ENCODE results near the gene BCCIP.

DNA sequence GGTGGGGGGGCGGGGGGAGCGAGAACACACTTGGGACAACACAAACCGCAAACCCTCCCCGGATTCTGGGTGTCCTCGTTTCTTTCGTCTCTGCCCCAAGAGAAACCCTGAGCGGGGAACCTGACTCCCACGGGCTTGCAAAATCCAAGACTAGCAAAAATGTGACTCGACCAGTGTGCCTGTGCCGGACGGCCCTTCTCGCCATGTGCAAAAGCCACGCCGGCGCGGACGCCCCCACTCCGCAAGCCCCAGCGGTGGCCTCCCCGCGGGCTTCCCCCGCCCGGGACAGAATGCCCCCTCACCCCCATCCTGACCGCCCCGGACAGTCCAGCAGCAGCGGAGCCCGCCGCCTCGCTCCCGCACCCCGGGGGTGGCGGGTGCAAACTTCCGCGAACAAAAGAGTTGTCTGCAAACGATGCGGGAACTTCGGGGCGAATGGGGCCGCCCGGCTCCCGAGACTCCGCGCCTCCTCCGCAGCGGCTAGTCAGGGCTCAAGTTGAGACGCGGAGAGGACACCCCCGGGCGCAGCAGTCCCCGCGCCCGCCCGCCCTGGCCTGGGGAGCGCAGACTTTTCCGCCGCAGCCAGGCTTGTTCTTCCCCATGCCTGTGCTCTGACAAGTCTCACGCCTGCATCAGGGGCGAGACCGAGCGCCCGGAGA, 899 bp downstream of the FAM53B start:
- PRO-cap = bidirectional peak, plus-strand start at position 325 of the sequence, minus-strand start at position 83 of the sequence; unidirectional peak, plus-strand start at position 411 of the sequence; bidirectional peak, plus-strand start at position 499 of the sequence, minus-strand start at position 465 of the sequence; bidirectional peak, plus-strand start outside the sequence, minus-strand start at position 575 of the sequence

GRCh38 chr10:124830302-124830861, 28.8 kb downstream of the ABRAXAS2 start:
- PRO-cap = no peak

- PRO-cap = no peak
Measured at GRCh38 chr10:124849005-124849529, 47.4 kb downstream of the ABRAXAS2 start.

- PRO-cap = no peak
Measured at GRCh38 chr10:124911552-124912185, 30.3 kb upstream of the ZRANB1 start.

DNA sequence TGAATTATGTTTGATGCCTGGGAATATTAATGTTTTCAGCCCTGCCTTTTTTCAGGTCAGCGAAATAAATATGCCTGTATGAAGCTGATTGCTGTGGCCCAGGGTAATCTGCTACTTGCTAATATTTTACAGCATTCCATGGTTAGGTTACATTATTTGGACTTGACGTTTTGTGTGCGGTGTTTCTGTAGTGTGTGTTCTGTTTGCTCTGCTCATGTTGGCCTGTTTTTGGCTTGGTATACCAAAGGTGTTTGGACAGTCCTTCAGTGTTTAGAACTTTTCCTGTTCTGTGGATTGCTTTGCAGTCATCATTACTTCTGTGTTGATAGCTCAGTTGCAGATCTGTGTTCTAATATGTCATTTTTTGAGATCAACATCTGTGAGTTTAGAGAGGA, 11.5 kb downstream of the ZRANB1 start:
- PRO-cap = no peak

DNA sequence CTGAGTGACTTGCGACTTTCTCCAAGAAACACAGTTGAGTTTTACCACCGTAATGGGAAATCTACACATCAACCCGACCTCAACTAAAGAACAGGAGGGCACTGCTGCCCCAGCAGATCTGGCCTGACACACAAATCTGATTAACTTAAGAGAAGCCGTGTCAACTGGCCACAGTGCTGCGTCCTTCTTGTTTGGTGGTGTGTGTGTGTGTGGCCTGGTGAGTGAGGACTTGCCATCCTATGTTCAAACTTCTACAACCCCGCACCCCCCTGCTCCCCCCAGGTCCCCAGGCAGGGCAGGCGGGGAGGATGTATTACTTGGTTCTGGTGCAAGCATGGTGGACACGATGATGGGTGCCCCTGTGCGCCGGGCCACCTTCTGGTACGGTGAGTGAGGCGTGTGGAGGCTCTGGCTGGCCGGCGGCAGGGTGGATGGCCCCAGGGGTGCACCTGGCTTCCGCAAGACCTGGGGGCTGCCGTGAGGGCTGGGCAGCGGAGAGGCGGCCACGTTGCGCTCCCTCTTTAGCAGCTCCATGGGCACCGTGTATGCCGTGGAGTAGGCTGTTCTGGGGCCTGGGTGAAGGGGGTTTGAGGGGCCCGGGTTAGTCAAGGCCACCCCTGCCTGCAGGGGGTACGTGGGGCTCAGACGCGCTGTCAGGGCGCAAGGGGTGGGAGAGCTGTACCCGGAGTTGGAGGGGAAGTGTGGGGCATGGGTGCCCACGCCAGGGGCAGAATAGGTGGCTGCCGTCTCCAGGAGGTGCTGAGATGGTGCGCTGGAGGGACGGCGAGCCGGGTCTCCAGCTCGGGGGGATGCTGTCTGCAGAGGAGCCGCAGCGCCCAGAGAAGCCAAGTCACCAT, 1.9 kb downstream of the CTBP2 start:
- PRO-cap = no peak

GRCh38 chr10:125038501-125039046, 10.7 kb upstream of the CTBP2 start:
- PRO-cap = no peak

- PRO-cap = no peak
Measured at GRCh38 chr10:125062652-125063771, 35.1 kb upstream of the CTBP2 start.

- PRO-cap = no peak
Measured at GRCh38 chr10:125066558-125067183, 38.8 kb upstream of the CTBP2 start.

DNA sequence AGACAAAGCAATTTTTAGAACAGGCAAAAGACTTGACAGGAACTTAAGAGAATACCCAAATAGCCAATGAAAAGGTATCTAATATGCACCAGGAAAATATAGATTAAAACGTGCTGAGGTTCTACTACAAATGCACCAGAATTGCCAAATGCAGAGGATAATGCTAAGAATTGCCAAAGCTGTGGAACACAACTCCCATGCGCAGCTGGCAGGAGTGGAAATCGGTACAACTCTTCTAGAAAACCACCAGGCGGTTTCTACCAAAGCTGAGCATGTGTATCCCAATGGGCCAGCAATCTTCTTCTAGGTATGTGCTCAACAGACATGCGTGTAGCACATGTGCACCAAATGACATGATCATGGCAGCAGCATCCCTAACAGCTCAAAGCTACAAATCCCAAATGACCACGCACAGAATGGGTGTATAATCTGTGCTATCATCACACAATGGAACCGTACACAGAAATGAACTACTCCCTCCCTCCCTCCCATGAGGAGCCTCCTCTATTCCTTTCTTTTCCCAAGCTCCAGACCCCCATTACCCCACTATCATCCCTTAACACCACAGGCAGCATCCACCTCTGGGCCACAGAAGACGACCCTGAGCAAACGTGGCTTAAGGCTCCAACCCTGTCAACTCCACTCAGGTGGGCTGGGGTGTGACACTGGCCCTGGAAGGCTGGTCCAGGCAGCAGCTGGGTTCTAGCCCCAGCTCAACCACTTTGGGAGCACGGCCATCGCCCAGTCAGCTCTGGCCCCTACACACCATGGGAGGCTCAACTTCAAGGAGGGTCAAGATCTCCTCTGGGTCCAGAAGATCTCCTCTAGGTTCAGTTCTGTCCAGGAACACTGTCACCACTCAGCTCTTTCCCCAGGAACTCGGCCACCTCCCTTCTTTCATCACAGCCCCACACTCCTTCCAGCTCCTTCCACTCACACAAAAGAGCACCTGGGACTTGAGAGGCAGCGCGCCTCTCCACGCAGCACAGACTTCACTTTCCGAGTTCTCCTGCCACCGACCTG, 48.1 kb upstream of the CTBP2 start:
- PRO-cap = no peak

DNA sequence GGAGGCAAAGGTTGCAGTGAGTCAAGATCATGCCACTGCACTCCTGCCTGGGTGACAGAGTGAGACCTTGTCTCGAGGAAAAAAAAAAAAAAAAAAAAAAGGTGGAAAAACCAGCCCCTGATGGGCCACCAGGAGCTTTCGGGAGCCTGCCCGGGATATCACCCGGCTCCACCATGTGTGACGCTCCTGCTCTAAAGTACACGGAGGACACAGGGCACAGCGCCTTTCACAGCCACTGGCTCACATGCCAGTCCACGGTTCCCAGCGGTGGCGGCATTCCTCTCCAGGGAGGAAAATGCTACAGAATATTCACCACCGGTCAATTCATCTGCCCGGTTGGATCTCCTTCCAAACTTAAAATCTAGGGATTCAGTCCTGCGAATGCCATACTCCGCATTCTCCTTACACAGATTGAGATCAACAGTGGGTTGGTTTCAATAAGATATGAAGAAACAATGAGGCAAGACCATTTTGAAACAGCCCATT, 51.2 kb upstream of the CTBP2 start:
- PRO-cap = no peak

DNA sequence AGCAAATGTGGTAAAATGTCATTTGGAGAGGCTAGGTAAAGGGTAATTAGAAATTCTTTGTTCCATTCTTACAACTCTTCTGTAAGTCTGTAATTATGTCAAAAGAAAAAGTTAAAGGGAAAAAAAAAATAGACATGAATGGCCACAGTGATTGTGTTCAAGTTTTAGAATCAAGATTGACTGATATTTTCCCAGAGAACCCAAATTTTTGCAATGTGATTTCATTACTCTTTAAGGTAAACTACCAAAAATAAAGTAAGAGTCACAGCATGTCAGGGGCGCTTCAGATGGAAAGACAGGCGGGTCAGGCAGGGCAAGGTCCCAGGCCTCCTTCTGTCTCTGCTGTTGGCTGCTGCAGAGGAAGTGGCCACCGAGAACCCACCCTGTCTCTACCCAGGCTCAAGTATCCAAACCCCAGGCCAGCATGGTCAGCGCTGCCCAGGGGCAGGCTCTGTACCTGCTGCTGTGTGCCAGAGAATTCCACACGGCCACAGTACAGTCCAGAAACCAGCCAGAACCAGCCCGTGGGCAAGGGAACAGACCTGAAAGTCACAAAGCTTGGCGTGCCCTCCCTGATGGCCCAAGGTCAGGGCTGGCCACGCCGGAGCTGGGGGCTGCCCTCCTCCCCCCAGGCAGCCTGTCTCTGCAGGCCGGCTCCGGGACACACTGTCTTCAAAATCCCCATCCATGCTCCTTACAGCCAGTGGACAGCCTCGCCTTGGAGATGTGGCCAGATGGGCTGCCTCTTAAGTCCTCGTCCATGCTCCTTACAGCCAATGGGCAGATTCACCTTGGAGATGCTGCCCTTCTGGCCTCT, 53.9 kb upstream of the CTBP2 start:
- PRO-cap = no peak

- PRO-cap = unidirectional peak, minus-strand start at chr10:125120015; unidirectional peak, minus-strand start at chr10:125120239
Measured at GRCh38 chr10:125119927-125120569, 92.2 kb upstream of the CTBP2 start.

GRCh38 chr10:125137627-125138589, 110.0 kb upstream of the CTBP2 start:
- PRO-cap = unidirectional peak, plus-strand start at chr10:125138230

DNA sequence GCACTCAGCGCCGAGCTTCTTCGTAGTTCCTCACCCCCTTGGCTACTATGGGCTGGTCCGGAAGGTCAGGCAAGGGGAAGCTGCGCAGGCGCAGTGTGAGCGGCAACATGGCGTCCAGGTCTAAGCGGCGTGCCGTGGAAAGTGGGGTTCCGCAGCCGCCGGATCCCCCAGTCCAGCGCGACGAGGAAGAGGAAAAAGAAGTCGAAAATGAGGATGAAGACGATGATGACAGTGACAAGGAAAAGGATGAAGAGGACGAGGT, at the start of gene BCCIP:
BCCIP (plus strand) TSS at position 96 of the 262 bp plus-strand sequence.
- PRO-cap = bidirectional peak, plus-strand start at position 105 of the sequence, minus-strand start outside the sequence

- PRO-cap = no peak
Measured at GRCh38 chr10:126272502-126273013, 115.7 kb downstream of the ADAM12 start.

DNA sequence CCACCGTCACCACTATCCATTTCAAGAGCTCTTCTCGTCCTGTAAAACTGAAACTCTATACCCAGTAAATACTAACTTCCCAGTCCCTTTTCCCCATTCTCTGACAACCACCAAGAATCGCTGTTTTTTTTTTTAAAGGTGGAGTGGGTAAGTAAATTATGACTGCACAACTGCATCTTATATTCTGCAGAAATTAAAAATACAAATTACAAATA, 123.1 kb upstream of the ADAM12 start:
- PRO-cap = no peak

DNA sequence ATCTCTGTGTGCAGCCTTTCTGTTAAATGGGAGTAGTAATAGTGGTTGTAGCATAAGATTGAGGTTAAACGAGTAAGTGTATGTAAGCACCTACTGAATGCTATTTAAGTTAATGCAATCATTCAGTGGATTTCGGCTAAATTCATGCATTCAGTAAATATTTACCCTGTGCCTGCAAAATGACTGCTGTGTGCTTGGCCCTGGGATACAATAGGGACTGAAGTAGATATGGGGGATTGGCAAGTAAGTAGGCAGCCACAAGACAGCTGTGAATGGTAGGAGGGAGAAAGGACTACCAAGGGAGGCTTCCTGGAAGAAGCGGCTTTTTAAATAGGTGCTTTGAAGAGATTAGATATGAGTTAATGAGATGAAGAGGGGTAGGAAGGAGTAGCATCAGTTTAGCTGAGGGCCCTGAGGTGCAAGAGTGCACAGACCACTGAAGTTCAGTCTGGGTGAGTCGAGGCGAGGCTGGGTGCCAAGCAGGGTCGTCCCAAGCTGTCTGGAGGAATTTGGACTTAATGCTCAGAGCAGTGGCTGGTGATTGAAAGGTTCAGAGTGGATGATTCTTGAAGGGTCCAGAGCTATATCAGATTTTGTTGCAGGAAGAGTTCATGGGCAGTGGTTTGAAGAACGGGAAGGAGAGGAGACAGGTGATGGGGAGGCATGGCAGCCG, 38.3 kb downstream of the DOCK1 start:
- PRO-cap = no peak

GRCh38 chr10:127889624-127890137, 3.1 kb downstream of the CLRN3 start:
- PRO-cap = no peak

DNA sequence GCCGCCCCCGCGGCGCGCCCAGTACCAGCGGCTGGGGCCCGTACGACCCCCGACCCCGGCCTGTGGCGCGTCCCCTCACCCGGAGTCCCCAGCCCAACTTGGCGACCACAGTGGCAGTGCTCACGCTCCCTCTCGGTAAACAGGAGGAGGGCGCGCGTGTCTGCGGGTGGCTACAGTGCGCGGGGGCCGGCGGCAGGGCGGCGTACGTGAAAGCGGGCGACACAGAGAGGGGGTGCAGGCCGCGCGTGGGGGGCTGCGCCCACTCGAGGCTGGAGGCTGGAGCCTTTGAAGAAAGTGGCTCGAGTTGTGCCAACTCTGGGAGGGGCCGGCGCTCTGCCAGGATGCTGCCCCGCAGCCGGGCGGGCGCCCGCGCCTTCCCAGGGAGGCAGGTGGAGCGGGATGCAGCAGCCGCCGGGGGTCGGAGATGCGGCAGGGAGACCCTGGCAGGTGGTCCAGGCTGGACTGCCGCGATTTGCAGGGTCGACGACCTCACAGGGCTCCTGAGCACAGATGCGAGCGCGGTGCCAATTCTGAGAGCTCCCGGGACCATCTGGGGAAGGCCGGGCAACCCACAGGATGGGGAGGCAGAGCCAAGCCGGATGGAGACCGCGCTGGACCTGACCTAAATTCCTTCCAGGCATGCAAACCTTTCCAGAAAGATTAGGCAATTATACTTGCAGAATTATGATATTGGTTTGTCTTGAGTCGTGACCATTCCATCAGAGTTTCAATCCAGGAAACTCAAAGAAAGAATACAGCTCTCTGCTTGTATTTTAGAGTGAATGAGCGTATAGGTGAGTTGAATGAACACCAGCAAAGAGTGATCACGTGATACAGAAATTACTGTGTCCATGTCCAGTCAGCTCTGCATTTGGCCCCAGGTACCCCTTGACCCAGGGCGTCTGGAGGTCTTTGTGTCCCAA, 811 bp downstream of the PTPRE start:
- PRO-cap = unidirectional peak, minus-strand start at position 541 of the sequence